Stomach (tissue), 7 donors: ENCODE measurements around a stretch of chr5.

- PRO-cap = no peak
- RAMPAGE, long total RNA, 5 experiments = no peak in any of the 5 experiments
- RRBS = no CpG with 5 or more reads among the region's 11 CpGs
Measured at GRCh38 chr5:66742039-66742524, 145.9 kb downstream of the MAST4 start.

DNA sequence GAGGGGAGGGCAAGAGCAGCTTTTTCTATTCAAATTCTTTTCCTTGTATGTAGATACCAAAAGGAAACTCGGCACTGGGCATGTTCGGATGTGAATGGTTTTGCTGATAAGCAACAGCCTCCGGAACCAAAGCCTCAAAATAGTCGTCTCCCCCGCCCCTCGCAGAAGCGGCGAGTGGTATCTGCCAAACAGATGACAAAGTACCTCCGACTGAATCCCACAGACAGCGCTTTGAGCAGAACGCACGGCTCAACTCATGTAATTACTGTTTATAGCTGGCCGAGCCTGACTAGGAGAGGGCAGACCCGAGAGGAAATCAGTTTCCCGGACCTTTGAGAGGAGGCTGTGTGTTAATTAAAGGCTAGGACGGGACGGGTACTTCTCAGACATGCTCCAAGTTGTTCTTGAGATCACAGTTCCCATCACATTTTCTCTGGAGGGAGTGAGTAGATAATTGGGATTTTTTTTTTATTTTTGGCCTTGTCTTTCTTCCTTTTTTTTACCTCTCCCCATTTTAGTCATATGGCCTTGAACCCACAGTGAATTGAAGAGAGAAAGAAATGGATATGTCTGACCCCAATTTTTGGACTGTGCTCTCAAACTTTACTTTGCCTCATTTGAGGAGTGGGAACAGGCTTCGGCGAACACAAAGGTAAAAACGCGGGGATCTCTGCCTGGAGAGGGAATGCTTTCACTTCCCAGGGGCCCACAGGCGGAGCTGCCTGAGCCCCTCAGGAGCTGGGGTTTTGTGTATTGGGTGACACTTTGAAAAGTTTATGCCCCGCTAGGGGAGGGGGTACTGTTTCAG is 192.0 kb downstream of the CD180 start:
- PRO-cap = bidirectional peak, plus-strand start at position 222 of the sequence, minus-strand start outside the sequence; unidirectional peak, plus-strand start at position 357 of the sequence
- RAMPAGE, long total RNA, 5 experiments = start-site peak on the plus strand in 2 of 5 experiments, centred at positions 194 to 222 of the sequence, 44 to 167 reads per replicate
- RRBS = no CpG with 5 or more reads among the region's 23 CpGs

- PRO-cap = no peak
- RAMPAGE, long total RNA, 5 experiments = no peak in any of the 5 experiments
- RRBS = no CpG with 5 or more reads among the region's 6 CpGs
Measured at GRCh38 chr5:67659249-67659649, 462.6 kb upstream of the CD180 start.

DNA sequence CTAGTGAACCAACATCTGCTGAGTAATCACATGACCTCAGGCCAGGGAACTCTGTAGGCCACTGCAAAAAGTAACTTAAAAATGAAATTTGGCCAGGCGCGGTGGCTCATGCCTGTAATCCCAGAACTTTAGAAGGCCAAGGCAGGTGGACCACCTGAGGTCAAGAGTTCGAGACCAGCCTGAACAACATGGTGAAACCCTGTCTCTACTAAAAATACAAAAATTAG is 173.2 kb upstream of the PIK3R1 start:
- PRO-cap = no peak
- RAMPAGE, long total RNA, 5 experiments = no peak in any of the 5 experiments
- RRBS = no CpG with 5 or more reads among the region's 3 CpGs

GRCh38 chr5:68169964-68170408 is 45.6 kb upstream of the PIK3R1 start:
- PRO-cap = no peak
- RAMPAGE, long total RNA, 5 experiments = no peak in any of the 5 experiments
- RRBS = no CpG with 5 or more reads among the region's 1 CpG

GRCh38 chr5:68216370-68216862 is 860 bp downstream of the PIK3R1 start:
- PRO-cap = bidirectional peak, plus-strand start at chr5:68216581, minus-strand start at chr5:68216486
- RAMPAGE, long total RNA, 5 experiments = no peak in any of the 5 experiments
- RRBS = 2% methylated on average over 20 of the region's 30 CpGs

DNA sequence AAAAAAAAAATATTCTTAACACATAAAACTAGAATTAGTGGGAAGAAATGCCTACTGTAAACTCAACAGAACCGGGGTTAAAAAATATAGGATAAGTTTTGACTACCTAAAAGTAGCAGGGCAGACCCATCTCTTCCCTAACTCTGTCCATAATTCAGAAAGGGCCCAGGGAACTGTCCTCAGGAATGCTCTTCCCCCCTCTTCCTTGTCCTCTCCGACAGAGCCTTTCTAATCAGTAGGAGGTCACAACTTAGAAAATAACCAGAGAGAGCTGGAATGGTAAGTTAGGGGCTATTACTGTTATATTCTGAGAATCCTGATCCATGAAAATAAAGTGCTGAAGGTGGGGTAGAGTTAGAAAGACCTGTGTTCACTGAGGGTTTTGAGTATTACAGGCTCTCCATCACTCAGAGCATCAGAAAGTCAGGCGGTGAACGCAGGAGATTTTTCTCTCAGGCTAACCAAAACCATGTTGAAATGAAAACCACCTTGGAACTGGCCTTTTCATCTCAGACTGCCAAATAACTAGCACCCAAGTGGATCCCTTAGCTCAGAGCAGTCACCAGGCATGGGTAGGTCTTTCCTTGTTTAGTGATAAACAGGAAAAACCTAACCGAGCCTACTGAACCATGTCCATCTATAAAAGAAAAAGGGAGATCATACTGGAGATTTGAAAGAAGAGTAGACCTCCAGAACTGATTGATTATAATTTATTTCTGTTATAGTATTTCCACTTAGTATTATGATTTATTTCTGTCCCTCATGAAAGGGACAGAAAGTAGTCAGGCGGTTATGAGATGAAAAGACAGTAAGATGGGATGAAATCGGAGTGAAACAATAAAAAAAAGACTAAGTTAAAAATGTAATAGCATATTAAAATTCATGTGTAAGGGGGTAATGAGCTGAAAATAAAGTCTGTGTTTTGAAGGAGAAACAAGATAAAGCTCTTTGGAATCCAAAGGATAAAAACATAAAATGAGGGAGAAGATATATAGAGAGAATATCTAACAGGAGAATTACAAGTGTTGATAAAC is 22.5 kb downstream of the PIK3R1 start:
- PRO-cap = no peak
- RAMPAGE, long total RNA, 5 experiments = no peak in any of the 5 experiments
- RRBS = no CpG with 5 or more reads among the region's 7 CpGs

DNA sequence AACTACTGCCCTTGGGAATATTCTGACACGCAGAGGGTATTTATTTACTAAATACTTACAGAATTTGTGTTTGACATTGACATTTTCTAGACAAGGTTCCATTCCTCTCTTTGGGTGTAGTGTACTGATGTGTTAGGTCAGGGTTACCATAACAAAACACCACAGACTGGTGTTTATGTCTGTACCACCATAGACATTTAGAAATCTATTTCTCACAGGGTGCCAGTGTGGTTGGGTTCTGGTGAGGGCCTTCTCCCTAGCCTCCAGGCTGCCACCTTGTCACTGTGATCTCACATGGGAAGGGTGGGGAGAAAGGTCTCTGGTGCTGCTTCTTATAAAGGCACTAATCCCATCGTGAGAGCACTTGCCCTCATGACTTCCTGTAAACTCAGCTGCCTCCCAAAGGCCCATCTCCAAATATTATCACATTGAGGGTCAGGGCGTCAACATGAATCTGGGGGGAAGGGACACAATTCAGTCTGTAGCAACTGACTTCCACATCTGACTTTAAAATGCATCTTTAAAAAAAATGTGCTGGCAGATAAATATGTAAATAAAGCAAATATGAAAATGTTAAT is 49.8 kb downstream of the PIK3R1 start:
- PRO-cap = no peak
- RAMPAGE, long total RNA, 5 experiments = no peak in any of the 5 experiments
- RRBS = no CpG with 5 or more reads among the region's 3 CpGs

DNA sequence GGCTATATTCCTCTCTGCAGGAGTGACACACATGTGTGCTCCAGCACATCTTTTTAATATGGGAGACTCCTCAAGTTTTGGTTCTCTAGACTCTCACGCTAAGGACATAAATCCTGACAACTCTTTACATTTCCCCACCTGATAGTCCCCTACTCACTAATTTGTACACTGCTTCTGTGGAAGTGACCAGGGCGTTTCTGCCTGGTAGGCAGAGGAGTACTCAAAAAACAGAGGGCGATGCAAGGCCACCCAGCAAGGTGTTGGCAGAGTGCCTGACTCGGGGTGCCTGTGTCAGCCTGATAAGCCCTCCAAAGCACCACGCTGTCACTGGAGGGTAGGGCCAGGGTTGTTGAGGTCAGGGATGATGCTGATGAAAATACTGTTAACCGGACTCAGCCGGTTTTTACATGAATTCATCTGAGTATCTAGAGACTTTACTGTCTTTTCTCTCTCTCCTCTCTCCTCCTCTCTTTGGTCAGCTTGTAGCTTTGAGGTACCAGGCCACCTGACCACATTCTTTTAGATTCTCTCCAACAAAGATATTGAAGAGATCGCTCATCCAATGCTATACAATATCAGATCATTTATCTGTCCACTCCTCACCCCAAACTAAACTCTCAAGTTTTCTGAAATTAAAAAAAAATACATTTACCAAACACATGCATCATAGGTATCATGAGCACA is 205.1 kb downstream of the PIK3R1 start:
- PRO-cap = no peak
- RAMPAGE, long total RNA, 5 experiments = no peak in any of the 5 experiments
- RRBS = no CpG with 5 or more reads among the region's 8 CpGs

GRCh38 chr5:69042860-69043426 is 50.9 kb upstream of the SLC30A5 start:
- PRO-cap = unidirectional peak, minus-strand start at chr5:69043280
- RAMPAGE, long total RNA, 5 experiments = no peak in any of the 5 experiments
- RRBS = no CpG with 5 or more reads among the region's 14 CpGs

DNA sequence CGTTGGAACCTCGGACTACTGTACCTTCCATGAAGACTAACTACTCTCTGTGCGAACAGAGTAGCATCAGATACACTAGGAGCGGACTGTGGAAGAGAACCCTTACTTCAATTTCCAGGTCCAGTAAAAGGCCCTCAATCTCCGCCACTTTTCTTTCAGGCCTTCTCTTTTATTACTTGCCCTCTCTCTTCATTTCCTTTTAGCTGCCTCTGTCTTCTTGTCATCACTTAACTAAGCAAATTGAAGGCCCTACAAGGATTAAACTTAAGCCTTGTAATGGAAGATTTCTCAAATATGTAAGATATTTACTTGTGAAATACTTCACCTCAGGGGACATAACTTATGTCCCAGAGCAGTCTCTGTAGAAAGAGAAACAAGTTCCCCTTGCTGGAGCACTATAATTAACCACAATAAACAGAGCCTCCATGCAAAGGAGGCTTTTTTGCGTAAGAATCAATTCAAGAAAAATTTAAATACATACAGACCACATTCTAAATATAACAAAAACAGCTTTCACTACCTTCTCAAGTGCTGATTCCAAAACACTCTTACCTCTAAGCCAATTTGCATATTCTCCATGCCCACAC is 30.8 kb upstream of the CCNB1 start:
- PRO-cap = no peak
- RAMPAGE, long total RNA, 5 experiments = no peak in any of the 5 experiments
- RRBS = no CpG with 5 or more reads among the region's 6 CpGs

DNA sequence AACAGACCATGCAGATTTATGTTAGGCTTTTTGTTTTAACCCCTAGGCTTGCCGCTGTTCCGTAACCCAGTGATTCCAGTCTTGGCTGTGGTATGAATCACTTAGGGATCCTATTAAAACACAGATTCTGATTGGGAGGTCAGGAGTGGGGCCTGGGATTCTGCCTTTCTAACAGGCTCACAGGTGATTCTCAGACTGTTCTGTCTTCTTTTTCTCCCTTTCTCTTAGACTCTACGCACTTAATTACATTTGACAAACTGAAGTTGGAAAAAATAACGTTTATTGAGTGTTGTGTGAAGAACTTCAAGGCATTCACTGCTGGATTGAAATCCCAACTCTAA is 2.6 kb downstream of the OCLN start:
- PRO-cap = no peak
- RAMPAGE, long total RNA, 5 experiments = no peak in any of the 5 experiments
- RRBS = no CpG with 5 or more reads among the region's 4 CpGs

- PRO-cap = no peak
- RAMPAGE, long total RNA, 5 experiments = start-site peak on the plus strand in 1 of 5 experiments, at chr5:69509298-69509396 at its widest, 12 reads per replicate
- RRBS = no CpG with 5 or more reads among the region's 6 CpGs
Measured at GRCh38 chr5:69509199-69509770, 16.7 kb downstream of the OCLN start.

- PRO-cap = no peak
- RAMPAGE, long total RNA, 5 experiments = start-site peak on the plus strand in 1 of 5 experiments, at chr5:69514040-69514108 at its widest, 24 reads per replicate
- RRBS = no CpG with 5 or more reads among the region's 2 CpGs
Measured at GRCh38 chr5:69513893-69514272, 21.3 kb downstream of the OCLN start.

DNA sequence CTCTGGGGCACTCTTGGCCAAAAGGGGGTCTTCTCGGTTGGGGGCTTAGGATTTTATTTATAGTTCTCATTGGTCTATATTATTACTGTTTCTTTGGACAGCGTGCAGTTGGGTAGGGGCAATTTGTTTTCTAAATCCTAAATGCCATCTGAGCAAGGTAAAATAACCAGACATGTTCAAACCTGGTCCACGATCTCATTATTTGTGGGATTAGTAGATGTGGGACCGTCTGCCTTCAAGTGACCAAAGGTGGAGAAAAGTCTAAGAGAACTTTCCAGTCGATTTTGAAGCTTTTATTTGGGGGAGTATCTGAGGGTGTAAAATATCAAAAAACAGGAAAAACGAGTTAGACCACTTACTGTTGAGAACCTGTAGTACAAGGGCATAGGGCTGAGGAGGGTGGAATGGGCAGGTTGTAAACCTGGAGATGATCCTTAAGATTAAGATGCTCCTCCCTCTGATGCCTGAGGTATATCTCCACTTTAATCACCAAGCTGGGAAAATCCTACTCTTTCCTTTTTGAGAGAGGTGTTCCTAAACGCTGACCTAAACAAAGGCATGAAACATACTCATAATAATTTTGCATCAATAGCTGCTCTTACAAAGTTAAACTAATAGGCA is 32.0 kb upstream of the GTF2H2C start:
- PRO-cap = no peak
- RAMPAGE, long total RNA, 5 experiments = no peak in any of the 5 experiments
- RRBS = no CpG with 5 or more reads among the region's 7 CpGs

GRCh38 chr5:71748321-71748887 is 29.3 kb downstream of the CARTPT start:
- PRO-cap = no peak
- RAMPAGE, long total RNA, 5 experiments = no peak in any of the 5 experiments
- RRBS = no CpG with 5 or more reads among the region's 12 CpGs

- PRO-cap = unidirectional peak, minus-strand start at chr5:72108534; unidirectional peak, minus-strand start at chr5:72108920
- RAMPAGE, long total RNA, 5 experiments = no peak in any of the 5 experiments
- RRBS = 5% methylated on average over 39 of the region's 58 CpGs
Measured at GRCh38 chr5:72108492-72109212, 1.4 kb downstream of the MAP1B start.

DNA sequence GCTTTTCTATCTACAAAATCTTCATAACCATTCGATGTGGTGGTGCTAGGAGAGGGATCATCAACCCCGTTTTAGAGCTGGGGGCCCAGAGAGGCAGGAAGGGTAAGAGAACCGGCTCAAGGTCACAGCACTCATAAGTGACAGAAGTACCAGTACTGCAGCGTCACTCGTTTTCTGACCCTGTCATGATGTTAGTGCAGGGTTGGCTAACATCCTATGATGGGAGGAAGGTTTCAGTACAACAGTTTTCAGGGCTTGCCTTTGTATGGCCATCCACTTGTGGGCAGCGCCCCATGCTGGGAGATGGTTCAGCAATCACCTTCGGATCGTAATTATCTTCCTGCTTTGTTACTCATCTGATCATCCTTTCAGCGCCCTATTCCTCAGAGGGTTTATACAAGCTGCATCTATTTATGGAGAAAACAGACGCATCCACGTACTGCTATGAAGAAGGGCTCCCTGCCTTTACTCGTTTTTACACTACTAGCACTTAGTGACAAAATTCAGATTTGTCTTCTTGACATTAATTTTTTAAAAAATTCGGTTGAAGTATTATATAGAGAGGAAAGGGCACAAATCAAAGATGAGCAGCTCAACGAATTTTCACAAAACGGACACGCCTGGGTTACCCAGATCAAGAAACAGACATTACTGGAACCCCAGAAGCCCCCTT is 2.4 kb downstream of the MAP1B start:
- PRO-cap = no peak
- RAMPAGE, long total RNA, 5 experiments = no peak in any of the 5 experiments
- RRBS = no CpG with 5 or more reads among the region's 16 CpGs

DNA sequence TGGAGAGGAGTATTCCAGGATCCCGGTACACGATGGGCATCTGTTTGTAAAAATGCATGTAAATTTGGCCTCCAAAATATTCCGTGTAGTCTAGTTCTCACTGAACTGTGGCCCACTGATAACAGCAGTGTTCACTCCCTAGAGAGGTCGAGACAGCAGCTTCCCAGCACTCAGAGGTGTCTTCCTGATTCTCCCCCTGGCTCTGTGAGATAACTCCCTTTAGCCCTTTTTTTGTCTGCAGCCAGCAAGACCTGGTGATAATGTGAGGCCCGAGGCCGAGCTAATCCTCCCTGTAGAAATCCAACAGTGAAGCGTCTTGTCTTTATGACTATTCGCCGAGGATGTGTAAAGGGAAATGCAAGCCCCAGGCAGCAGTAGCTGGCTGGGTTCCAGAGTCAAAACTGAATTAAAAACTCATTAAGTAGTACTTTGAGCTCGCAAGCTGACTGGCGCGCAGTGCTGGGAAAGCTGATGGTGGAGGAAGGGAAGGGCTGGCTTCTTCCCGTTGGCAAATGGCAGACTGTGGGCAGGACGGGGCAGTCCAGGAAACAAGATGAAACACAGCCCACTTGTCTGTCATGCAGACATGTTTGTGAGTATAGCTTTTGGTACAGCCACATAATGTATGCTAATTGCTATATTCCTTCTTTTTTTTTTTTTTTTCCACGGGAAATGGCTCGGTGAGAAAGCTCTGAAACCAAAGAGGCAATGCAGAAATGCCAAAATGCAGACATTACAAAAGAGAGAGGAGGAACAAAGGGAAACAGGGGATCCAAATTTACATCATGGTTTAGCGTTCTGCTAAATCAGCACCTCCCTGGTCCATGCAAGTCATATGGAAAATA is 59.3 kb downstream of the MAP1B start:
- PRO-cap = no peak
- RAMPAGE, long total RNA, 5 experiments = no peak in any of the 5 experiments
- RRBS = no CpG with 5 or more reads among the region's 17 CpGs

DNA sequence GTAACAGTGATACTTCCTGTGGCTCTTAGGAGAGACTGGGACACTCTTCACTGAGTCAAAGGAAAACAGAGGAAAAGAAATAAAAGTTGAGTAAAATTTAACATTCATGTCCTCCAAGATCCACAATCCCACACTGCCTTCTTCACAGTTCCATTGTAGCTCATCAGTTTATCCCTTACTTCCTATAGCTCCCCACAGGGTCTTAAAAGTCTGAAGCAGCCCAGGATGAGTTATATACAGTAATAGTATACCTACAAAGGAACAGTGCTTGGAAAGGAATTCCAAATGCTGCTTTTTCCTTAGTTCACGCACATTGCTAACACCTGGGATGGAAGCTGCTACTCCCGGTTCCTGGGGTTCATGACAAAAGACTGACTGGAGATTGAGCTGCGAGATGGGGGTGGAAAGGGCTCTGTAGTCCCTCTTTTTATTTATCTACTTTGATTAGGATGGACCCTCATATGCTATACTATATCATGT is 81.4 kb downstream of the MRPS27 start:
- PRO-cap = no peak
- RAMPAGE, long total RNA, 5 experiments = no peak in any of the 5 experiments
- RRBS = no CpG with 5 or more reads among the region's 3 CpGs